Parietal lobe (tissue), 2 donors: Measurements from ENCODE around the gene APC2.

- RAMPAGE, long total RNA: no peak
Measured at GRCh38 chr19:1290860-1291431, 5.3 kb downstream of the EFNA2 start.

GRCh38 chr19:1331555-1332234 lies 23.1 kb upstream of the PWWP3A start:
- RAMPAGE, long total RNA: no peak

DNA sequence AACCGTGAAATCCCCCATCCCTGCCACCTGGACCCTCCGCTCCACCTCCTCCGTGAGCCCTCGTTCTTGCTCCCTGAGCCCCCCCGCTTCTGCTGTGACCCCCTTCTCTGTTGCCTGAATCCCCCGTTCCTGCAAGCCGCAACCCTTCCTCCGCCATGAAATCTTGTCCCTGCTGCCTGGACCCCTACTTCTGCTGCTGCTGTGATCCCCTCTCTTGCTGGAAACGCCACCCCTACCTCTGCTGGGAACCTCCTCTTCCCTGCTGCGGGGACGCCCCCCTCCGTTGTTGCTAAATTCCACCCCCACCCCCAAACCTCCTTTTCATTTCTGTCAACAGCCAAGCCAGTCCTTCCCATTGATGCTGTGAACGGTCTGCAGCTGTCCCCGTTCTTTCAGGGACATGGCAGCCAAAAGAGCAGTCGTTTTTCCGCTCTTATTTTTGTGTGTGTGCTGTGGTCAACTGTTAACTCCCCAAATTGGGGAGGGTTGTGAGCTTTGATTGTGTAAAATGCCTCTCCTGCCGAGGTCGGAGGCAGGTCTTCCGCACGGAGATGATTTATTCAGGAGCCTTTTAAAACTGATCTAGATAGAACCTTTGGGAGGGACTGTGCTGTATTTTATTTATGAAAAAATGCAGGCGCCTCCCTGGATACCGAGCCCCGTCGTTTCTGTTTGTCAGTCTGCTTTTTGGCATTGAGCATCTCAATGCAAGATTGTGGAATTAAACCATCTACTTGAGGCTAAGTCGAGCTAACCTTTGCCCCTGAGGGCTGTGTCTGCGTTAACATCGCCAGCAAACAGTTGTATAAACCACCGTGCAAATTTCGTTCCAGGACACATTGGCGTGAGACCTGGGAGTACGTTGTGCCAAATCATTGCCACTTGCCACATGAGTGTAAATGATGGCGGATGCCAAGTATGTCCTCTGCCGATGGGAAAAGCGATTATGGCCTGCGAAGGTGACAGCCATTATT lies 1.0 kb downstream of the PWWP3A start:
- RAMPAGE, long total RNA: no peak

- RAMPAGE, long total RNA: no peak
Measured at GRCh38 chr19:1442659-1443199, 4.5 kb downstream of the RPS15 start.

GRCh38 chr19:1449423-1450624 lies at the start of gene APC2:
Gene APC2, plus strand, starts transcription at chr19:1450121.
- RAMPAGE, long total RNA: no peak

- RAMPAGE, long total RNA: no peak
Measured at GRCh38 chr19:1542565-1543175, 18.8 kb downstream of the PLK5 start.

DNA sequence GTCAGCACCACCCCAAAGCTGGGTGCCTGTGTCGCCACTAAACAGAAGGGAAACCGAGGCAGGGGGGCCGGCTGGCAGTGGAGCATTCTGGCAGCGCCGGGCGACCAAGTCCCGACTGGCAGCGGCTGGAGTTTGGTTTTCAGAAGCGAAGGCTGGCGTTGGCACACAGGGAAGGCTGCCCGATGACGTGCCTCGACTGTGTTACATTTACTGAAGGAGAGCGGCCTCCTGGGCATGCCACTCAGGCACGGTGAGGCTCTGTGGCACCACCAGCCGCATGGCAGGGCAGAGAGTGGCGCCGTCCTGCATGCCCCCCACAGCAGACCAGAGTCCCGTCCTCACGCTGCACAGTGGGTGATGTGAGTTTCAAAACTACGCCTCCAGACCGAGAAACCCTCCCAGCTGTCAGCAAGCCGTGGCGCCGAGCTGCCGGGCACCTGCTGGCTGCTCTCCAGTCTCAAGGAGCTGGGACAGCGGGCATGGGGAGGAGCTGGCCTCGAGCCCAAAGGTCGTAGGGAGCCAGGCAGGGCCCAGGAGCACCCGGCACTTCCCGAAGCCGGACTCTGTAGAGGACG lies 9.3 kb upstream of the MEX3D start:
- RAMPAGE, long total RNA: no peak

DNA sequence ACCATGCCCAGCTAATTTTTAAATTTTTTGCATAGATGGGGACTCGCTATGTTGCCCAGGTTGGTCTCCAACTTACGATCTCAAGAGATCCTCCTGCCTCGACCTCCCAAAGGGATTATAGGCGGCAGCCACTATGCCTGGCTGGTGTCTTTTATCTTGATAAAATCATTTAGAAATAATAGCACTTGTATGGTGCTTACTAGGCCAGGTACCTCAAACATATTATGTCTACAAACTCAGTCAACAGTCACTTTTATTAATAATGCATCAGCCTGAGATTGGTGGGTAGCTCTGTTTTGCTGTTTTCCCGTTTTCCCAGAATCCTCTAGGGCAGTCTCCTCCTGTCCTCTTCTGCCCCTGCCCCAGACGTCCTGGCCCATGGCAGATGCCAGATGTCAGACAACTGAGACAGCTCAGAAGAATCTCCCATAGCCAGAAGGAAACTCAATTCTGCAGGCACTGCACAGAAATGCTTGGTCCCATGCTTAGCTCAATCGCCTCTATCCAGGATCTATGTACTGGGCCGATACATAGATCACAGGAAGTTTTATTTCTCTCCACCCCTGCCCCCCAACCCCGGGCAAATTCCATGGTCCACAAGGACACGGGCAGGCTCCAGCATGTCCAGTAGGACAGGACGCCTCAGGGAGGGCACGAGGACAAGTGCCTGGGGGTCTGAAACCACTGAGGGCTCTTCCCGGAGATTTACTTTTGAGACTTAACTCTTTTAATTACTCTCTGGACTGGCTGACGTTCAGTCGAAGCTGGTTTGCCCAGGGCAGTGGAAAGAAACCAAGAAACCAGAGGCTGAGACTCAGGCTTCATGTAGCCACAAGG lies 4.9 kb downstream of the MBD3 start:
- RAMPAGE, long total RNA: no peak

GRCh38 chr19:1591304-1592091 lies 1.2 kb downstream of the MBD3 start:
- RAMPAGE, long total RNA: no peak

GRCh38 chr19:1610271-1610950 lies 5.1 kb upstream of the UQCR11 start:
- RAMPAGE, long total RNA: no peak

- RAMPAGE, long total RNA: no peak
Measured at GRCh38 chr19:1675565-1676171, 23.3 kb upstream of the TCF3 start.

- RAMPAGE, long total RNA: no peak
Measured at GRCh38 chr19:1813229-1814027, 1.4 kb upstream of the ATP8B3 start.

GRCh38 chr19:1821535-1822798 lies 9.9 kb upstream of the ATP8B3 start:
- RAMPAGE, long total RNA: no peak

DNA sequence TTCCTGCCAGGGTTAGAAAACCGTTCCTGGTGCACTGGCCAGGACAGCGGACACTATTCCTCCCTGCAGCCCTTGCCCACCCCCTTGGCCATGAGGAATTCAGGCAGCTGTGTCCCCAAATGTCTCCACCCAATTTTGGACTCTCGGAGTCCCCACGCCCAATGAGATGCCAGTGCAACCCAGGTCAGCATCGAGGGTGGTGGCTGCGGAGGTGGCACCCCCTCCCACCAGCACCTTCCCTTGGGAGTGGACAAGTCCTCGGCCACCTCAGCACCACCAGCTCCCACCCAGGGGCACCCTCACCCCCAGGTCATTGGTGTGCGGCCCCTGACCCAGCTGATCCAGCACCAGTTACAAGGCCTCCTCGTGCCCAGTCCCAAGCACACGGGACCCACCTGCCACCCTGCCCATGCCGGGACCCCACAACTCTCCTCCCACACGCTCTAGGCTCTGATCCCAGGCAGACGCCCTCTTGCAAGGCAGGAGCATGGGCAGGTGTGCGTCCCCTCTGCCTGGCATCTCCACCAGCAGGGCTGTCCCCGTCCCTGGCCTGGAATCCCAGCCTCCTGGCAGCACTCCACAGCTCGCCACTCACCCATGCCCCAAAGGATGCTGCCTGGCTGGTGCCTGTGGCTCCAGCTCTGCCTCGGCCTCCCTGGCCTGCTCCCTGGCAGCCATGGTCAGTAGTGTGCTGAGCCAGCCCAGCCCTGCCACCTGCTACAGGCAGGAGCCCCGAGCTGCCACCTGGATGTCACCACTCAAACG lies 7.0 kb downstream of the ABHD17A start:
- RAMPAGE, long total RNA: no peak

- RAMPAGE, long total RNA: no peak
Measured at GRCh38 chr19:1884678-1885398, 458 bp downstream of the ABHD17A start.

GRCh38 chr19:1904349-1905016 lies 716 bp upstream of the ADAT3 start:
- RAMPAGE, long total RNA: no peak

DNA sequence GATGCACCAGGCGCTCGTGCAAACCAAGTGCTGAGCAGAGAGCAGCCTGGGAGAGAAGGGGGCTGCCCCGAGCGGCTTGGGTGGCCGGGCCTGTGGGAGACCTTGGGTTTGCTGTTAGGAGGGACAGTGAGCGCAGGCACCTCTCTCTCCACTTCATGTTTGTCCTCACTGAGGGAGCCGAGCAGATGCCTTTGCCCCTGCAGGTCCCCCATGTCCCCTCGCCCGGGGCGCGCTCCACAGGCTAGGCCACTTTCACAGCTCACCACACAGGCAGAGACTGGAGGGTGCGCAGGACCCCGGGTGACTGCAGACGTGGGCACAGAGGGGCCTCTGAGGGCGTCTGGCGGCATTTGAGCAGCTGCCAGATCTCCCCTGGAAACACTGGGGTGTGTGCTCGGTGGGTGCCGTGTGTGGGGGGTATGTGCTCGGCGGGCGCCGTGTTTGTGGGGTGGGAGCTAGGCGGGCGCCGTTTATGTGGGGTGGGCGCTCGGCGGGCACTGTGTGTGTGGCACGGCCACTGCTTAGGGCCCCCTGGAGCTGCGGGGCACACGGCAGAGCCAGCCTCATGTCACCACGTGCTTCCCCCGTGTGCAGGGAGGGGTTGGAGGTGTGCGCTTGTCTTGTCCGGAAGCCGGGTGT lies 16.5 kb downstream of the CSNK1G2 start:
- RAMPAGE, long total RNA: no peak

GRCh38 chr19:2039148-2039417 lies 12.0 kb downstream of the MKNK2 start:
- RAMPAGE, long total RNA: no peak

DNA sequence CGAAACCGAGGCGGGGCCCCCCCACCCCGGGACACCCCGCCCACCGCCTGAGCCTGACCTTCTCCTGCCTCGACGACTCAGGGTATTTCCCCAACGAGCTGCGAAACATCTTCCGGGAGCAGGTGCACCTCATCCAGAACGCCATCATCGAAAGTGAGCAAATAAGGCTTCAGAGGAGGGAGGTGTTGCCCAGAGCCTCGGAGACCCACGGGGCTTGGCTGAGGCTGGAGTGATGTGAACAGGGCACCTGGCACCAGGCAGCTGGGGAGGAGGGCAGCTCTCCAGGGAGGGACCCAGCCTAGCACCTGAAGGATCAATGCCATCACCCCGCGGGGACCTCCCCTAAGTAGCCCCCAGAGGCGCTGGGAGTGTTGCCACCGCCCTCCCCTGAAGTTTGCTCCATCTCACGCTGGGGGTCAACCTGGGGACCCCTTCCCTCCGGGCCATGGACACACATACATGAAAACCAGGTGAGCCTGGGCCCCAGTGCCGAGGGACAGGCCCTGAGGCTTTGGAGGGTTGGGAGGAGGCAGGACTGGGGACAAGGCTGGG lies 704 bp downstream of the IZUMO4 start:
- RAMPAGE, long total RNA: no peak

GRCh38 chr19:2130316-2131133 lies 20.8 kb downstream of the AP3D1 start:
- RAMPAGE, long total RNA: no peak